Right lobe of liver (tissue), 4 donors: ENCODE measurements around the gene BAD.

DNA sequence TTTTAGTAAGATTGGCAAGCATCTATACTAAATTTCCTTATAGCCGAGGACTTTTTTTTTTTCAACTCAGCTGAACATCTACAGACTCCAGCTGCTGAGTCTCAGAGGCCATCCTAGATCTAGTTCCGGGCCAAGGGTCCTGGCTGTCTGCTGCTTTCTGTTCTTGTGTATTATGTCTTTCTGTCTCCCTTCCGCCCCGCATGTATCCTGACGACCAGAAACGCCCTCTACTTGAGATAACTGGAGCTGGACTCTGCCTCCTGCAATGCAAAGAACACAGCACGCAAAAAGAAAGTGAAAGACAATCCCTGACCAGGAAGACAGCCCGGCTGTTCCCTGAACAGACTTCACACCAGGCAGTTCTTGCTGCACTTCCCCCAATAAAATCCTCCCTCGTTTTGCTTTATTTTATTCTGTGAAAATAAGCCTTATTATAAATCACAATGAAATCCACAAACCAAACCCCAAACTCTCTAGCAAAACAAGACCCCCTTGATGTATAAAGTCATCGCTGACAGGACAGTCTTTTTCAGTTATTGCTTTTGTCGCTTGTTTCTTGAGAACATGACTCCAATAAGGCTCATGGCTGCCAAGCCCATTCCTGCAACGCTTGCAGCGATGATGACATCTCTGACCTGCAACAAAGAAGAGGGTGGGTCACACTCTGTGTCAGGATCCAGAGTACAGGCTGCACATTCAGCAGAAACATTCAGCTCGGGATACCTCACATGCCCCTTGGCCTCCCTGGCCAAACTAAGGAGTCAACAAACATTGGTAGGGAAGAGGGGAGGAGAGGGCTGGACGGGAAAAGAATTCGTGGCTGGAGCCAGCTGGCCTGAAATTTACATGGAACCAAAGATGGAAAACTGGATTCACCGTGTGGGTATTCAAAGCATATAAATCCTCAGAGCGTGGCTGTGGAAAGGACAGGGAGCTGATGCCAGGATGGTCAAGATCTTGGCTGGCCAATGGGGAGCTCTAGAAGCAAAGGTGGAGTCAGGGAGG is 11.5 kb upstream of the PLAAT2 start:
- PRO-cap, 4 experiments, result peak in 1 of 4 experiments; most common plus-strand start position 702 of the sequence (in 1); most common minus-strand start position 360 of the sequence (in 1)
- RAMPAGE, long total RNA, 2 experiments, result no peak in any of the 2 experiments

GRCh38 chr11:63698937-63699733 is 17.8 kb downstream of the RTN3 start:
- PRO-cap, 4 experiments, result no peak in any of the 4 experiments
- RAMPAGE, long total RNA, 2 experiments, result no peak in any of the 2 experiments

DNA sequence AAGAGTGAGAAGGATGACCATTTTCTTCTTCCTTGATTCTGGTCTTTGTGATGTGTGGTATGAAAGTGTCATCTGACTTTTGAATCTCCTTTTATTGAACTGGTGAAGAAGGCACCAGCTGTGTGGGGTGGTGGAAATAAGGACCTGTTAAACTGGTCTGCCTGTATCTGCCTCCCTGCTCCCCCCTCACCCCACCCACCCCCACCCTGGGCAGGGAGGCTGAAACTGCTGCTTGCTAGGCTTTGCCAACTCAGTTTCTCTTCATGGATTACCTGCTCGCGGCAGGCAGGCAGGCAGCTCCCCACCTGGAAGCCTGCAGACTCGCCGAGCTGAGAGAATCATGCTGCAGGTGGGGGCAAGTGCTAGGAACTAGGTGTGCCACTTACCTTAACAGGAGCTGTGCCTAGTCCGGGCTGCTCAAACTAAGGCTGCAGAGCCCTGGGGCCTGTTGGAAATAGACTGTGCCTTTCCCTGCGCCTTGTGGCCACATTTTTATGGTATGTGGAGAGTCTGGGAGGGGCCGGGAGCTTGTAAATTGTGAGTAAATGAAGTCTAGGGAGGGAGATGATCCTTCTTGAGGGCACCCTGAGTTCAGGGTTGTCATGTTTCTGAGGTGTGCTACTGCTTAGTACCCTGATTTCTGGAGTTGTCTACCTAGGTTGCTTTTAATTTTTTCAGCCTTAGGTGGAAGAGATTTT is 30.3 kb downstream of the MARK2 start:
- PRO-cap, 4 experiments, result no peak in any of the 4 experiments
- RAMPAGE, long total RNA, 2 experiments, result no peak in any of the 2 experiments

GRCh38 chr11:63891598-63892819 is 25.0 kb downstream of the RCOR2 start:
- PRO-cap, 4 experiments, result no peak in any of the 4 experiments
- RAMPAGE, long total RNA, 2 experiments, result no peak in any of the 2 experiments

- PRO-cap, 4 experiments, result no peak in any of the 4 experiments
- RAMPAGE, long total RNA, 2 experiments, result no peak in any of the 2 experiments
Measured at GRCh38 chr11:63908635-63909145, 8.3 kb downstream of the RCOR2 start.

GRCh38 chr11:63909903-63910808 is 6.8 kb downstream of the RCOR2 start:
- PRO-cap, 4 experiments, result no peak in any of the 4 experiments
- RAMPAGE, long total RNA, 2 experiments, result no peak in any of the 2 experiments

DNA sequence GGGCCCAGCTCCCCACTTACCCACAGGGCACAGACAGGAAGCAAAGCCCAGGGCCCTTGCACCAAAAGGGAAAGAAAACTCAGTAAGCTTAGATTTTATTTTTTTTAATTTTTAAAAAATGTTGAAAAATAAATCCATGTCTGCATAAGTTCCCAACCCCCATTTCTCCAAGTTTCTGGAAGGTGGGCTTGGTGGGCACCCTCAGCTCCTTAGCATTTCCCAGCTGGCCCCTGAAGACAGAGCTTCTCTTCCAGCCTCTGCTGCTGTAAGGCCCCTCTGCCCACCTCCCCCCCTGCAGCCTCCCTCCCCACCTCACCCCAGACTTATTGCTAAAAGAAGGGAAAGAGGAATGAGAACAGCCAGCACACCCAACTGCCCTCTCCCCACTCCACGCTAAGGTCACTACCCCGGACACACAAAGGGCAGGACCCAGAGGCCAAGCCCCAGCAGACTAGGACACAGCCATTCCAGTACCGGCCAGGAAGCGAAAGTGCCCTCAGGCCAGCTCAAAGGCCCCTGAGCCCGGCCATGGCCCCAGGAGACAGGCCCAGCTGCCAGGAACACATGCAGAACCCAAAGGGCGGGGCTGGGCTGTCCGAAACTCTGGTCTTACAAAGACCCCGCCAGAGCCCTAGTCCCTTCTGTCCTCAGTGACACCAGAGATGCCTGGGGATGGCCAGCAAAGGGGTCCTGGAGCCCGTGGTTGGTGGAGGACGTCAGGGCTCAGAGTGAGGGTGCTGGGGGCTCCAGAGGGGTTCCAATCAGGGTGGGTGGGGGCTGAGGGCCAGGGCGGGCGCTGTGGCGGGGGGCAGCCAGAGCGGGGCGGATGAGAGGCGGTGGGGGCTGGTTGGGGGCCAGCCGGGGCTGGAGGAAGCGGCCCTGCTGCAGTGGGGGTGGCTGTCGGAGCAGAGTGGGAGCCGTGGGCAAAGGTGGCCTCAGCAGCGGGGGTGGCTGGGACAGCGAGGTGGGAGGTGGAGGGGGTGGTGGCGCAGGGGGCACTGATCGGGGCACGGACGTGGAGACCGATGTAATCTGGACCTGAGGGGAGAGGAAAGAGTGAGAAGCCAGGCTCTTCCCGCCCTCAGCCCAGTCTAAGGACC is 5.5 kb downstream of the RCOR2 start:
- PRO-cap, 4 experiments, result no peak in any of the 4 experiments
- RAMPAGE, long total RNA, 2 experiments, result no peak in any of the 2 experiments

DNA sequence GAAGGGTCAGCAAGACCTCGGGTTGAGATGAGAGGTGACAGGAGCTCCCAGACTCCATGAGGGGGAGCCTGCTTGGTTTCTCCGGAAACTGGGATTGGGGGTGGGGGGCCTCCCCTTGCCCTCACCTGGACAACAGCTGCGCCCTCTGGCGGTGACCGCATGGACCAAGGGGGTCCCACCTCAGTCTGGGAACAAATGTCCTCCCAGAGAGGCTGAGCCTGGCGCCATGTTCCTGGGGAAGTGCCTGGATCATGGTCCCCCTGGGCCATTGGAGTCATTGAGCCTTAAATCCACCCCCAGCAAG is 4.1 kb upstream of the RCOR2 start:
- PRO-cap, 4 experiments, result no peak in any of the 4 experiments
- RAMPAGE, long total RNA, 2 experiments, result no peak in any of the 2 experiments

GRCh38 chr11:63993644-63993935 is 7.4 kb downstream of the OTUB1 start:
- PRO-cap, 4 experiments, result no peak in any of the 4 experiments
- RAMPAGE, long total RNA, 2 experiments, result no peak in any of the 2 experiments

DNA sequence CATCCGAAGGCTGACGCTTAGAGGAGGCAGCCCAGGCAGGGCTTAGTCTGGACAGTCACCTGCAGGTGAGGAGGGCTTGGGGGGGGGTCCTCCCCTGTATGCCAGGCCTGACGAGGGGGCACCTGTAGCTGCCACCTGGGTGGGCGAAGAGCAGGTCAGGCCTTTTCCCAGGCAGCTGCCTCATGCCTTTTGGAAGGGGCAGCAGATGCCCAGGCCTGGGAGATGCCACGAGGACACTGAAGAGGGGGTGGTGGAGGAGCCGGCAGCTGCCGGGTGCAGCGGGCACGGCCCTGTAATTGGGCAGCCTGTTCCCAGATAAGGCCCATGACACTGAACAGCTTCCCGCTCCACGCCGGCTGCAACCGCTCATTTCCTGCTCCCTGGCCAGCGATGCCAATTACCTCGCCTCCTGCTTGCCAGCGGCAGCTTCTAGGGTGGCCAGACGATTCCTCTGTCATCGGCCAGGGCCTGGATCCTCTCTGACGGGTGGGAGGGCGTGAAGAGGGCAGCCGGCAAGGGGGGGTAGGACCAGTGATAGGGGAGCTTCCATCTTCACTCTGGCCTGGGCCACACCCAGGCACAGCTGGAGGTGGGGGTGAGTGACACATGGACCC is 22.7 kb downstream of the FLRT1 start:
- PRO-cap, 4 experiments, result no peak in any of the 4 experiments
- RAMPAGE, long total RNA, 2 experiments, result no peak in any of the 2 experiments

- PRO-cap, 4 experiments, result no peak in any of the 4 experiments
- RAMPAGE, long total RNA, 2 experiments, result no peak in any of the 2 experiments
Measured at GRCh38 chr11:64060459-64061059, 24.8 kb downstream of the FLRT1 start.

- PRO-cap, 4 experiments, result no peak in any of the 4 experiments
- RAMPAGE, long total RNA, 2 experiments, result no peak in any of the 2 experiments
Measured at GRCh38 chr11:64120808-64121488, 45.0 kb downstream of the MACROD1 start.

DNA sequence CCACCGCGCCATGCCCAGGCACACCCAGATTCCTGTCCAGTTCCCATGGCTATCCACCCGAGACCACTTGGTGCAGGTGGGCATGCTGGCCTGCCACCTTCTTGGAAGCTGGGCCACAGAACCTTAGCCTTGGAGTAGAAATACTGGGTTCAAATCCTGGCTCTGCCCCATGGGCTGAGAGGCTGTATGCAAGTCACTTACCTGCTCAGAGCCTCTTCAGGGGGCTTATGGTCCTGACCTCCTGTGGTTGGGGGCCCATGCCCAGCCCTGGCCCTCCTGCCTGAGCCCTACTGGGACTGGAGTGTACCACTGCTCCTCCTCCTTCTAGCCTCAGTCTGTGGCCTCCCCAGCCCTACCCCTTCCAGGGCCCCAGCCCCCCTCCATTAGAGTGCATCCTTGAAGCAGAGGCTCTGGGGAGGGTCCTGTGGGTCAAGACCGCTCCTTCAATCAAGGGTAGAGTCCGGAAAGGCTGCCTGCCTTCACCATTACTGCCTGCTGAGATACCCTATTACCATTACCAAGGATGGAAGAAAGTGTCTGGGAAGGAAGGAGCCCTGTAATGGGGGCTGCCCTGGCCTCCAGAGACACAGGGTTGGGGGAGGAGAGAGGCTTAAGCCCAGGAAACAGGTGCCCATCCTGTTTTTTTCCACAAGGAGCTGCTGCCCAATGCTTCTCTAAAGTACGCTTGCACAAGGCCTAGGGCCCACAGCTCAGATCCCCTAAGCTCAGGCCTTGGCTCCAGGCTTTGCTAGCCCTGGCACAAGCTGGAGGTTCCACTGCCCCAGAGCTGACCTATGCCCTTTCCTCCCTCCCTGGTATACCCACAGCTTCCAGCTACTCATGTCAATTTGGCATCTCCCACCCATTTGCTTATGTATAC is 1.9 kb upstream of the PLCB3 start:
- PRO-cap, 4 experiments, result no peak in any of the 4 experiments
- RAMPAGE, long total RNA, 2 experiments, result no peak in any of the 2 experiments

- PRO-cap, 4 experiments, result peak in 3 of 4 experiments; most common plus-strand start chr11:64268869 (in 3)
- RAMPAGE, long total RNA, 2 experiments, result no peak in any of the 2 experiments
Measured at GRCh38 chr11:64268435-64268924, 16.0 kb downstream of the BAD start.

DNA sequence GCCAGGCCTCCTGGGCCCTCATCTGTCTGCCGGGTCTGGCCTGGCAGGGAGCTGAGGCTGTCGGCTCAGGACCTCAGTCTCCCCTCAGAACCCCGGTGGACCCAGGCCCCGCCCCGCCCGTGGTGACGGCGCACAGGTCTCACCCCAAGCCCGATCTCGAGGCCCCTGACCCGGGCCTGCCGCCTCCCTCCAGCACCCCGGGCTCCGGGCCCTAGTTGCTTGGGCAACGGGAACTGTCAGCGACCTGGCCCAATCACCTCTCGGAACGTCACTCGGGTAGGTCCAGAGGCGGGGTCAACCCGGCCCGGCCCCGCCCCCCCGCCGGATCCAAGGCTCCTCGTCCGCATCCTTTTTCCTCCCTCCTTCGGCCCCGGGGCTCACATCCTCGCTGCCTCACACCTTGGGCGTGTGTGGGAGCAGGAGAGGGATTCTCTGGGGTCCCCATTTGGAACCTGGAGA is at the start of gene BAD:
BAD (minus strand) TSS at position 178 of the 459 bp plus-strand sequence.
- PRO-cap, 4 experiments, result peak in 4 of 4 experiments; most common plus-strand start position 313 of the sequence (in 4); most common minus-strand start position 158 of the sequence (in 4)
- RAMPAGE, long total RNA, 2 experiments, result start-site peak on the plus strand in 1 of 2 experiments, centred at position 376 of the sequence, 8 reads per replicate; start-site peak on the minus strand in 2 of 2 experiments, centred at positions 83 to 183 of the sequence, 65 to 691 reads per replicate

DNA sequence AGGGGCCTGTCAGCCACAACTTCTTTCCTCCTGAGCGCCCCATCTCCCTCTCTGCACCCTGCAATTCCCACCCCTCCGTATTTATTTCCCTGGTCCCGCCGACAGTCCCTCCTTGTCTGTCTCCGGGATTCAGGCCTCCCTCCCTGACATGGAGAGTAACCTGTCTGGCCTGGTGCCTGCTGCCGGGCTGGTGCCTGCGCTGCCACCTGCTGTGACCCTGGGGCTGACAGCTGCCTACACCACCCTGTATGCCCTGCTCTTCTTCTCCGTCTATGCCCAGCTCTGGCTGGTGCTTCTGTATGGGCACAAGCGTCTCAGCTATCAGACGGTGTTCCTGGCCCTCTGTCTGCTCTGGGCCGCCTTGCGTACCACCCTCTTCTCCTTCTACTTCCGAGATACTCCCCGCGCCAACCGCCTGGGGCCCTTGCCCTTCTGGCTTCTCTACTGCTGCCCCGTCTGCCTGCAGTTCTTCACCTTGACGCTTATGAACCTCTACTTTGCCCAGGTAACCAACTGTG is 788 bp downstream of the GPR137 start:
- PRO-cap, 4 experiments, result no peak in any of the 4 experiments
- RAMPAGE, long total RNA, 2 experiments, result no peak in any of the 2 experiments

DNA sequence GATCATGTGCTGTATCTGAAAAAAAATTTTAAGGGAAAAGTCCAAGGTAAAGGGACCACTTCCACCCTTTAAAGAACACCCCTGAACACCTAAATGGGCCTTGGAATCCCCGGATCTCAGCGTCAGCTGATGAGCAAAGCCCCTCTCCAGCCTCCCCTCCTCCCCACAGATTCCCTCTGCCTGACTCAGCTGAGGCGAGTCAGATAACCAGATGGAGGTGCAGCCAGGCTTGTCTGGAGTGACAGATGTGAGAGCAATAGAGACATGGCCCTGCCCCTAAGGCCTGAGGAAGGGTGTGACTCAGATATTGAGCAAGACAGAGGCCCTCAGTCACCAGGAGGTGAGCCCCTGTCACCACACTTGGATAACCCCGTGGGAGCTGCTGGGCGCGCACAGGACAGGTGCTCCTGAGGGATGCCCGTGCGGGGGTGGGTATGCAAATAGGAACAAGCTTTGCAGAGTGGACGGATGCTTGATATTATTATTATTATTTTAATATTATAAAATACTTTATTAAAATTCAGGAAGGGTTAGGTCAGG is 4.9 kb upstream of the CCDC88B start:
- PRO-cap, 4 experiments, result no peak in any of the 4 experiments
- RAMPAGE, long total RNA, 2 experiments, result no peak in any of the 2 experiments

- PRO-cap, 4 experiments, result peak in 2 of 4 experiments; most common minus-strand start chr11:64359537 (in 2)
- RAMPAGE, long total RNA, 2 experiments, result no peak in any of the 2 experiments
Measured at GRCh38 chr11:64359450-64359787, 457 bp downstream of the RPS6KA4 start.

DNA sequence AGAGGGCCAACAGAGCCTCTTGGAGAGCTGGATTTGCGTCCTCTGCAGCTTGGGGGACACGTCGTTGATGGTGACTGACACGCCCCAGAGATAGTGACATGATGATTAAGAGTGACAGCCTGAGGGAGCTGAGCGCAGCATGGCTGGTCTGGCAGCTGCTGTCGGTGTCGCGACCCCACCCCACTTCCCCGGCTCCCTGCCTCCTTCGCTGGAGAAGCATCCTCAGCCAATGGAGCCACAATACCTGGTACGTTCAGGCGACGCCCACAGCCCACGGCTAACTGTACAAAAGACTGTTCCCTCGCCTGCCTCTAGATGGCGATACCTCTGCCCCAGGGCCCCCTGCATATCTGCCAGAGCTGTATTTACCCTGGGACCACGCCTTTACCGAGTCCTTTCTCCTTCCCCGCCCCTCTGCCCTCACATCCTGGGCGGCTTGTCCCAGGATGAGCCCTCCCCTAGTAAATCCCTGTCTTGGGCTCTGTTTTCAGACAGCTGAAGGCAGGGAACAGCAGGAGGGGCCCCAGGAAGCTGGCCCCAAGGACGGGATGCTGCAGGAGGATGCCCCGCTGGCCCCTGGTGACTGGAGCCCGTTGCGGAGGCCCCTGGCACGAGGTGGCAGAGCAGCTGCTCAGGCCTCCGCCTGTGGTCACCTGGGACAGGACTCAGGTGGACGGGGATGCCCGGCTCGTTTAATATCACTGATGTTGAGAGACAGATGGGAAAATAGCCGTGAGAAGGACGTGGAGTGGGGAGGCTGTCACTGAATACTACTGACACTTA is 90.6 kb downstream of the RPS6KA4 start:
- PRO-cap, 4 experiments, result no peak in any of the 4 experiments
- RAMPAGE, long total RNA, 2 experiments, result no peak in any of the 2 experiments

DNA sequence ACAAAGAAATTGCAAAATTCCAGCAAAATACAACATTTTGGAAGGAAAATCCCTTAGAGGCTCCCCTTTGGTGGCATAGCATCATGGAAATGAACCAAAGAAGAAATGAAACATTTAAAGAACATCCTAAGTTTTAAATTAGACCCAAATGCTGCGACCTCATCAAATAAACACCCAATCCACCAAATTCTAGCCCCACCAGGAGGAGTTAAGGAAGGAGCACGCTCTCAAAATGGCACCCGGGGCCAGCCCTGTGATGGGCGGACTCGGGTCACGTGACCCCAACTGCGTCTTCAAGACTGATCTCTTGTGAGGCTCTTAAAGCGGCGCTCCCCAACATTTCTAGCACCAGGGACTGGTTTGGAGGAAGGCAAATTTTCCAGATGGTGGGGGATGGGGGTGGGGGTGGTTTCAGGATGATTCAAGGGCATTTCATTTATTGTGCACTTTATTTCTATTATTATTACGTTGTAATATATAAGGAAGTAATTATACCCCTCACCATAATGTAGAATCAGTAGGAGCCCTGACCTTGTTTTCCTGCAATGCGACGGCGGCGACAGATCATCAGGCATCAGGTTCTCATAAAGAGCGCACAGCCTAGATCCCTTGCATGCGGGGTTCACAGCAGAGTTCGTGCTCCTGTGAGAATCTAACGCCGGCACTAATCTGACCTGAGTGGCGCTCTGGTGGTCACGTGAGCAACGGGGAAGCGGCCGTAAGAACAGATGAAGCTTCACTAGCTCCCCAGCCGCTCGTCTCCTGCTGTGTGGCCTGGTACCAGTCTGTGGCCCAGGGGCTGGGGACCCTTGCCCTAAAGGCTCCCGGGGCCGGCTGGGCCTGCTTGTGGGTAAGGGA is 55.4 kb upstream of the SLC22A11 start:
- PRO-cap, 4 experiments, result no peak in any of the 4 experiments
- RAMPAGE, long total RNA, 2 experiments, result no peak in any of the 2 experiments